Lower leg skin (tissue), 2 donors: ENCODE data around the gene DNAJB12.

DNA sequence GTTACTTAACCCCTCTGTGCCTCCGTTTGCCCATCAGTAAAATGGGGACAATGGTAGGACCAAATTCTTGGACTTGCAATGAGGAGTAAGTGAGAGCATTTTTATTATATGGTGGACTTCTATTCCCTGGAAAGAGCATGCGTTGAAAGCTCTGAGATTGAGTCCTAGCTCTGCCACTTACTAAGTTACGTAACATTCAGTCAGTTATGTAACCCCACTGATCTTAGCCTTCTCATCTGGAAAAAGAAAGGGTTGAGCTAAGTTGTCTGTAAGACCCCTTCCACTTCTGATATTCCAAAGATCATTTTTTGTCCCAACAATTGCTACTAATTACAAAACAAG is 18.7 kb downstream of the VSIR start:
- PRO-cap, result no peak
- RAMPAGE, long total RNA, 2 experiments, result no peak in any of the 2 experiments

DNA sequence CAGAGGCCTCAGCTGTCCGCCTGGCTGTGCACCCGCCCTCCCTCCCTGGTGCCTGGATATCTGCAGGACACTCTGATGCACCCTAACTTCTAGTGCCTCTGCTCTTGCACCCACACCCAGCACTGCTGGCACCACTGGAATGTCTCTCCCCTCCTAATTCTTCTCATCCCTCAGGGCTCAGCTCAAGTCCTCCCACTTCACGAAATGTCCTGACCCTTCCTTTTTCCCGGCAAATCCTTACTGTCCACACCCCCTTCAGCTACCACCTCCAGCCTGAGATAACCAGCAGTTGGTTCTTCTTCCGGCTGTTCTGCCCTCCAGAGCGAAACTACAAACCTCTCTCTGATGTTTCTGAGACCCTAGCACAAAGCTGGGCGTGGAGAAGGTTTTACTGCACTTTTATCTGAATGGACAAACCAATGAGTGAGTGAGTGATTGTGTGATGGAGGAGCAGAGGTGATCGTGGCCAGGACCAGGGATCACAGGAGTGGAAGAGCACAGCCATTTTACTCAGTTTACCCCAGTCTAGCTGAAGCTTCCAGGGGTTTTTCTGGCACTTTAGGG is 968 bp upstream of the VSIR start:
- PRO-cap, result no peak
- RAMPAGE, long total RNA, 2 experiments, result no peak in any of the 2 experiments

DNA sequence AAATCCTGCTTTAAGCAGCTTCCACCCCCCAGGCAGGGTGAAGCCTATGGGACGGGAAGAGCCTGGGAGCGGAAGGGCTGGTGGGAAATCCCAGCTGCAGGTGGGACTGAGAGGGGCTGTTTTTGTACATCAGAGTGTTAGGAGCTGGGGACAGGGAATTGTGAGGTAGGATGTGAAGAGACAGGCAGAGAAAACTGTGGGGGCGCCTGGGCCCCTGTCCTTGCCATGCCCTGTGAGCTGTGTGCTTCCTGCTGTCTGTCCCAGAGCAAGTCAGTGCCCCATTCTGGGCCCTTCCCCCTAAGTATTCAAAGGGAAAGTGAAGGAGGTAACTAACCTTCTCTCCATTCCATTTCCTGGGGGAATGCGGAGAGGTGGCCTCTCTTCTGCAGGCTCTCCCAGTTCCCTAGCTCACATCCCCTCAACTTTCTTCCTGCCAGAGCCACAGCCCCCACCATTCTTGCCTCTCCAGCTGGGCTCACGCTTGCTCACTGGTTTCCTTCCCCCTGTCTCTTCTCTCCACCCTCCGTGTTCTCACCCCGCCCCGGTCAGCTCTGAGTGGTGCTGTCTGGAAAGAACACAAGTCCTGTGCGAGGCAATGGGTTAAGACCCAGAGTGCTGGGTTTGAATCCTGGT is 9.6 kb upstream of the VSIR start:
- PRO-cap, result no peak
- RAMPAGE, long total RNA, 2 experiments, result no peak in any of the 2 experiments

DNA sequence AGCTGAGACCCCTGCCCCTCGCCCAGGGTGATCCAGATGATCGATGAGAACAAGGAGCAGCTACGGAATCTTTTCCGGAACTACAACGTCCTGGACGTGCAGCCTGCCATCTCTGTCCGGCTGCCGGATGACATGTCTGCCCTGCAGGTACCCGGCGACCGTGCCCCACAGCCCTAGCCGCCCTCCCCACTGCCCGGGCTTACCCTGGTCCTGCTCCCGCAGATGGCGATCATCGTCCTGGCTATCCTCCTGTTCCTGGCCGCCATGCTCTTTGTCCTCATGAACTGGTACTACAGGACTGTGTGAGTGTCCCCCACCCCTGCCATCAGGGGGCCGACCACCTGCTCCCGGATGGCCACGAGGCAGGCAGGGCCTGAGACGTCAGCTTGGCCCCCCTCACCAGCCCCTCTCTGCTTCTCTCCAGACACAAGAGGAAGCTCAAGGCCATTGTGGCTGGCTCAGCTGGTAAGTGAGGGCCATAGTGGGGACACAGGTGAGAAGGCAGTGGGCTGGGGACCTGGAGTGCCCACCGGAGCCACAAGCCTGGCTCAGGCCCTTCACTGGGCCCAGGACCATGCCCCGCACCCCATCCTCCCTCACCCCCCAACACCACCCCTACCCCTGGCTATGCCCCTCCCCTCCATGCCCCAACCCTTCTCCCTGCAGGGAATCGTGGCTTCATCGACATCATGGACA is 38.1 kb upstream of the VSIR start:
- PRO-cap, result no peak
- RAMPAGE, long total RNA, 2 experiments, result no peak in any of the 2 experiments

- PRO-cap, result no peak
- RAMPAGE, long total RNA, 2 experiments, result no peak in any of the 2 experiments
Measured at GRCh38 chr10:71811992-71812472, 38.7 kb upstream of the VSIR start.

DNA sequence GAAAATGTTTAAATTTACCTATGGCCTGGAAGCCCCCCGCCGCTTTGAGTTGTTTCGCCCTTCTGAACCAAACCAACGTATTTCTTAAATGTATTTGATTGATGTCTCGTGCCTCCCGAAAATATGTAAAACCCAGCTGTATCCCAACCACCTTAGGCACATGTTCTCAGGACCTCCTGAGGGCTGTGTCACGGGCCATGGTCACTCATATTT is 748 bp downstream of the PSAP start:
- PRO-cap, result no peak
- RAMPAGE, long total RNA, 2 experiments, result no peak in any of the 2 experiments

DNA sequence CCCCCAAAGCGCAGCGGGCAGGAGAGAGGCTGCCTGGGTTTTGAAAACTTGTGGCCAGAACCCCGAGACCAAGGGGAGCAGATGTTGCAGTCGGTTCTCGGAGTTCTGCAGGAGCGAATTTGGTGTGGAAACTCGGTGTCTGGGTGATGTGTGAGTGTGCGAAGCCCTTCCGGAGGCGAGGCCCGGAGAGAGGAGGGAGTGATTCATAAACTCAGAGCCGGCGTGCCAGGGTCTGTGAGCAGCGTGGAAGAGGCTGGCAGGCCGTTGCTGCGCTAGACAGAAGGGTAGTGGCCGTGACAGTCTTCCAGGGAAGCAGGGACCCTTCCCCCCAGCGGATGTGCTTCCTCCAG is 887 bp downstream of the CHST3 start:
- PRO-cap, result bidirectional peak, plus-strand start at position 235 of the sequence, minus-strand start at position 121 of the sequence
- RAMPAGE, long total RNA, 2 experiments, result no peak in any of the 2 experiments

DNA sequence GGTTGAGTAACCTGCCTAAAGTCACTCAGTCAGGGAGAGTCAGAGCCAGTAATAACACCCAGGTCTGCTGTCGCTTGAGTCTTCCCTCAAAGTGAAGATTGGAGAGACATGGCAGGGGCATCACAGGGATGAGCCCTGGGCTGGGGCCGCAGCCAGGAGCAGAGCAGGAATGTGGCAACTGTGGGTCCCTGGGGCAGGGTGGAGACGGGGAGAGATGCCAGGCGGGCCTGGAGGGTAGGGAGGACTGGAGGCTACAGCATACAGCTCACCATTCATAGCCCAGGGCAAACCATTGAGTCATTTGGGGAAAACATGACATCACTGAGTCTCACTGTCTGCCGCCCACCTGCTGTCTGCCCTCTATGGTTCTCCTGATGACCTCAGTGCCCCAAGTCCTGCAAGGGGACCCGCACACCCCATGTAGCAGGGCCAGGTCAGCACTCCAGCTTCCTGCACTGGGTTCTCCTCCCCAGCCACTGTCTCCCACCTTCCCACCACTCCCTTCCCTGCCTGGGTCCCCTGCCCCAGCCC is 10.2 kb downstream of the CHST3 start:
- PRO-cap, result no peak
- RAMPAGE, long total RNA, 2 experiments, result no peak in any of the 2 experiments

GRCh38 chr10:72098445-72099009 is 10.2 kb upstream of the SPOCK2 start:
- PRO-cap, result no peak
- RAMPAGE, long total RNA, 2 experiments, result no peak in any of the 2 experiments

- PRO-cap, result no peak
- RAMPAGE, long total RNA, 2 experiments, result no peak in any of the 2 experiments
Measured at GRCh38 chr10:72106309-72106654, 17.9 kb upstream of the SPOCK2 start.

GRCh38 chr10:72123717-72124027 is 35.3 kb upstream of the SPOCK2 start:
- PRO-cap, result no peak
- RAMPAGE, long total RNA, 2 experiments, result no peak in any of the 2 experiments

GRCh38 chr10:72176483-72177391 is 39.1 kb upstream of the ANAPC16 start:
- PRO-cap, result no peak
- RAMPAGE, long total RNA, 2 experiments, result no peak in any of the 2 experiments

DNA sequence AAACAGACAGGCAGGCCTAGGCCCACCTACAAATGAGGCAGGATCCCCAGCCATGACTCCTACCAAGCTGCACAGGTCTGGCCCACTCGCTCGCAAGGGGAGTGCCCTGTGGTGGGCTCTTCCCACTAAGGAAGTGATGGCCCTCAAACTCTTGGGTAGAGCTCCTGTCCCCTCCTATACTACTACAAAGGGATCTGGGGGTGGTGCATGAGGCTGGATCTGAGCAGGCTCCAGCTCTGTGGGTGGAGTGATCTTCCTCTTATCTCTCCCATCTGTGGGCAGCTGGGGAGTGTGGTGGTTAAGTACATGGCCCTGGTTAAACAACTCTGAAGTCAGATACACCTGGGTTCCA is 17.2 kb downstream of the DDIT4 start:
- PRO-cap, result no peak
- RAMPAGE, long total RNA, 2 experiments, result no peak in any of the 2 experiments

DNA sequence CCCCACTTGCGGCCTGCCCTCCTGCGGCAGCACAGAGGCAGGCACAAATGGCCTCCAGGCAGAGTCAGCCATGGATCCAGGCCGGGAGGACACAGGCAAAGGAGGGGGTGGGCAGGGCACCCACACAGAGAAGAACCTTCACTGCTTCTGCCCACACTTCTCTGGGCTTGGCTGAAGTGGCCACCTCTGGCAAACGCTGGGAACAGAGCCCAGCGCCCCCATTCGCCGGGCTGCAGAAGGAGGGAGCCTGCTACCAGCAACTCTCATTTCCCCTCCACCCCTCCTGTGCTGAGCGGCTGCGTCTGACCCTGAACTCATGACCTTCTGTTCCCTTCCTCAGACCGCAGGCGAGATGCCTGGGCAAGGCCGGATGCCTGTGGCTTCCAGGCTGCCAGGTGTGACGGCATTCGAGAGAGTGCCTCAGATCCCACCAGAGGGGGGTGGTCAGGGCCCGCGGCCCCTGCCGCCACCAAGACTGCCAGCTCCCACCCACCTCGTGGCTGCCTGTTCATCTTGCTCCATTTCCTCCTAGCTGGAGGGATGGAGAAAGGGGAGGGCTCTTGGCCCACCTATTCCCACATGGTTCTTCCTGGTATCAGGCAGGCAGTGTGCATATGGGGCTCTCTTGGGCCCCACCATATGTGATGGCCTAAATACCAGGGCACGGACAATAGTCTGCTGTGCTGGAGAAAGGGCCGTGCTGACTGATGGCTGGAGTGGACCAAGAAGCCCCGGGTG is 19.8 kb downstream of the DNAJB12 start:
- PRO-cap, result no peak
- RAMPAGE, long total RNA, 2 experiments, result no peak in any of the 2 experiments

- PRO-cap, result no peak
- RAMPAGE, long total RNA, 2 experiments, result no peak in any of the 2 experiments
Measured at GRCh38 chr10:72341953-72342378, 12.8 kb downstream of the DNAJB12 start.

DNA sequence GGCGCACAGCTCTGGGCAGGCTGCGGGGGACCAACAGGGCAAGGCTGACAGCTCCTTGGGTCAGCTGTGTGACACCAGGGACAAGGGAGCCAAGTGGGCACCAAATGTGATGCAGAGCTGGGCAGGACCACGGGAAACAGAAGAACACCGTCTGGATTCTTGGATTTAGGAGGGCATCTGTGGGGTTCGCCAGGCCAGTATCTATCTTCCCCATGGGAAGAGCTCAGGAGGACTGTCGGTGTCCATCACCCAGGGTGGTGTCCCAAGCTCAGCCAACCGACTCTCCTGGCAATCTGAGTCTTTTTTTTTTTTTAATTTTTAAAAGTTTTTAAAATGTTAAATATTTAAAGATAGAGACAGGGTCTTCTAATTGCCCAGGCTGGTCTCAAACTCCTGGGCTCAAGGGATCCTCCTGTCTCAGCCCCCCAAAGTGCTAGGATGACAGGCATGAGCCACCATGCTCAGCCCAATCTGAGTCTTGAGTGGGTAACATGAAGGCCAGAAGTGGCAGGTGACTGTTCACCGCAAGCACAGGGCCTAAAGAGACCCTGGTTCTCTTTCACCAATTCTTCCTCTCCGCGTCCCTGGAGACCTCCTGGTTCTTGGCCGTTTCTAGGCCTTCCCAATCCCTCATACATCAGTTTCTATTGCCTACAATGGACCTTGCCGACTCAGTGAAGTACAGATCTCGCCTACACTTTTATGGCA is 11.0 kb downstream of the DNAJB12 start:
- PRO-cap, result no peak
- RAMPAGE, long total RNA, 2 experiments, result no peak in any of the 2 experiments

DNA sequence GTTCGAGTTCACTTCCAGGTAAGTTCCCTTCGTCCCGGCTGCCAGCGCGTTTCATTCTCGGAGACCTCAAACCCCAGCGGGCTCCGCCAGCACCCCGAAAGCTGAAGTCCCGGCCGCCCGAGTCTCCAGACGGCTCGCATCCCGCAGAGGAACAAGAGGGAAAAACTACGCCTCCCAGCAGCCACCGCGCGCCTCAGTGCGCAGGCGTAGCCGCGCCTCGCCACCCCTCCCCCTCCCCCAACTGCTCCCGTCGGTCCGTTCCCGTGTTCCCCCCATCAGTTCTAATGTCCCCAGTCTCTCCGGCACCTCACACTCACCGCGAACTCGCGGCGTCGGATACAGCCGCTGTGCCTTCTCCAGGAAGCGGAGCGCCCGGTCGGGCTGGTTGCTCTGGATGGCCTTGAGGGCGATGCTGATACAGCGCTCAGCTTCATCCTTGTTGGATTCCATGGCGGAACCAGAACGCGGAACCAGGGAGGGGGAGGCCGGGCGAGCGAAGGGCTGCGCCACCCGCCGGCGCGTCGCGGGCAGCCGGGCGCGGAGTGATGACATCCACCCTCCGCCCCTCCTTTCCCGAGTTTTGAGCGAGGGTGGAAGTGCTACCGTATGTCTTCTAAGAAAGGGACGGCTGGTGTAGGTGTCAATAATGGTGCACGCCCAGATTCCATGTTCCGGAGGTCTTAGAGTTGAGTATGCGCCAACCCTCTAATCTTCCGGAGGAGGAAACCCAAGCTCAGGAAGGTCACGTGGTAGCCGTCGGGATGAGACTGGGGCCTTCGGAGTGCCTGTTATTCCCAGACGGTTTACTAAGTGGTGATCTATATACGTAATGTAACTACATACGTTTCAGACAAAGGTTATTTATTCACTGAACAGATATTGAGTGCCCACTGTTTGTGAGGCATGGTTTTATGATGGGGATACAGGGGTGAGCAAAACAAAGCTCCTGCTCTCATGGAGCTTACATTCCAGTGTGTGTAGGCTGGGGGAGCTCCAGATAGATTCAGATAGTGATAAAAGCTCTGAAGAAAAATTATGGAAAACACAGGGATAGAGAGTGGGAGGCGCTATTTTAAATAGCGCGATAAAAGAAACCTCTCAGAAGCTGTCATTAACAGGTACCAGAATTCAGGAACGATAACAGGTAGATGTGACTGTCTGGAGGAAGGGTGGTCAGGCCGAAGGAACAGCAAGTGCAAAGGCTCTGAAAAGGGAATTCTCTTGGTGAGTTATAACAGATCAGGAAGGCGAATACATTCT is at the start of gene DNAJB12:
TSS of gene DNAJB12 (minus strand) at position 472 of the 1,260 bp plus-strand sequence.
- PRO-cap, result bidirectional peak, plus-strand start at position 223 of the sequence, minus-strand start at position 125 of the sequence; bidirectional peak, plus-strand start at position 576 of the sequence, minus-strand start at position 472 of the sequence
- RAMPAGE, long total RNA, 2 experiments, result start-site peak on the minus strand in 2 of 2 experiments, centred at positions 452 to 490 of the sequence, 26 to 375 reads per replicate

DNA sequence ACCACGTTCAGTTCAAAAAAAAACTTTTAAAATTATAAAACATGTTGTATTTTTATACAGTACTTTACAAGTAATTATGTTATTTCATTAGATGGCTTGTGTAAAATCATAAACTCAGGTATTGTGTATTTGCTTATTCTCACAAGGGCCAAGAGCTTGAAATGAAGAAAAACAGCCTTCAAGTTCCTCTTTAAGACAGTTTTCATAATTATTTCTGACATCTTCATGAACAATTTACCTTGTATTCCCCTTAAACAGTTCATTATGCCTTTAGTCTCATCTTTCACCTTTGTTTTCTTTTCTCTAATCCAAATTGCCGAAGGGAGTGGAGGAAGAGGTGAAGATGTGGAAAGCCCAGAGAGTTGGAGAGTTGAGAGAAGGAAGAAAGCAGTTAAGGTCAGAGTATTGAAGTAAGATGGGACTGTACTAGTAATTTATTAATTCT is 16.0 kb downstream of the MCU start:
- PRO-cap, result no peak
- RAMPAGE, long total RNA, 2 experiments, result no peak in any of the 2 experiments

DNA sequence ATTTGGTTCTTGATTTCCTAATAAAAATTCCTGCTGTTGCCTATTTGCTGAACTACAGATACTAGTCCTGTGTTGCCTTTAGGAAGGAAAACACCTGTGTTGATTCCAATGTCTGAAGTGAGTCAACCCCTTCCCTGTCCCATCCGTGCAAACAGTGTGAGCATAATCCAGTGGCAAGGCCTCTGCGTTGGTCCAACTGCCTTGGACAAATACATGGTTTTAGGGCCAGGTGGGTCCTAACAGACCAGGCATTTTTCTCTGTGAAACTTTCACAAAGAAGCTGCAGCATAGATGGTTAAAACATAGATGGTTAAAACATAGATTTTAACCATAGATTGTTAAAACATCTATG is 1.7 kb downstream of the PLA2G12B start:
- PRO-cap, result no peak
- RAMPAGE, long total RNA, 2 experiments, result no peak in any of the 2 experiments

DNA sequence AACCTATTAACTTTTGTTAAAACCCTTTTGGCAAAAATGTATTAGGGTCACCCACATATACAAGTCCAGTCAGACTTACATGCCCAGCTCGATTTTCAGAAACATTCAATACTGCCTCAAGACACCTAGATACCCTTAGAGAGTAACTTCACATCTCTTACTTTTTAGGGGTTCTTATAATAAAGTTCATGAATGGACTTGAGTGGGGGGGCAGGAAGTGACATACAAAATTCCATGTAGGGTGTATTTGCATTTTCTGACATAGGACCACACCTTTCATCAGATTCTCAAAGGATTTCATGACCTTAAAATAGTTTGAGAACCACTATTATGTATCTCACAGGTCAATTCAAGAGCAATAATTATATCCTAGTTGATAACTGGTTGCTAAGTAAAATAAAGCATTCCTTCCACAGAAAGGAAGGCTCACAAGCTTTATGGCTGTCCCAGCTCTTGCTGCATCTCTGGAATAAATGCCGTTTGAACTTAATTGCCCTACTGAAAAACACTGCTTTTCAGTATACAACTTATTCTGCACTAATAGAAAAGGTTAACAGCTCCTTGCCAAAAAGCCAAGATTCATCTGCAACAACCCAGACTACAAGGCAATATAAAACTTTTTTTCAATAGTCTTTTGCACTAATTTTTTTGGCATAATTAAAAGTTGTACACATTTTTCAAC is 2.3 kb downstream of the P4HA1 start:
- PRO-cap, result no peak
- RAMPAGE, long total RNA, 2 experiments, result no peak in any of the 2 experiments